ENCODE measurements around the genes C19orf12, ZNF507 and GPATCH1.

- PRO-cap = no peak
Measured at GRCh38 chr19:29685337-29685602, 20.0 kb downstream of the PLEKHF1 start.

GRCh38 chr19:29714912-29716019 is at the start of gene C19orf12:
Gene C19orf12 (minus strand): TSS chr19:29715261.
- PRO-cap = bidirectional peak, plus-strand start at chr19:29715313, minus-strand start at chr19:29715201

DNA sequence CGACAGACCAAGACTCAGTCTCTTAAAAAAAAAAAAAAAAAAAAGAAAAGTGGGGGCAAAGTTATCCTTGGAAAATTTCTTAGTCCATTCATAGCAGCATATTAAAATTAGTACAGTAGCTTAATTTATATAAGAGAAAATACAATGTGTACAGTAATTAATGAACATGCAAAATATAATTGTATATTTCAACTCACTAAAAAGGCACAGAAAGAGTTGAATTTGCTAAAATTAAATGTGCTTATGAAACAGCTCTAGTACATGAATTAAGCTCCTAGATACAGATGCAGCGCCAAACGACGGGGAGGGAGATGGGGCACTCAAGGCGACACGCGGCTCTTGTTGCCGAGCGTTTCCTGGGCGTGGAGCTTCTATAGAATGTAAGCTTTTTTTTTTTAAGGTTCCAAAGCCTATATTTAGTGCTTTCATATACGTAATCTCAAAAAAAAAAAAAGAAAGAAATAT is 408 bp upstream of the URI1 start:
- PRO-cap = no peak

GRCh38 chr19:30008921-30009439 is 66.9 kb downstream of the URI1 start:
- PRO-cap = no peak

- PRO-cap = no peak
Measured at GRCh38 chr19:30226436-30226925, 145.7 kb upstream of the ZNF536 start.

- PRO-cap = no peak
Measured at GRCh38 chr19:30228585-30228928, 143.6 kb upstream of the ZNF536 start.

GRCh38 chr19:30235940-30236516 is 136.2 kb upstream of the ZNF536 start:
- PRO-cap = no peak

GRCh38 chr19:30360477-30360736 is 11.8 kb upstream of the ZNF536 start:
- PRO-cap = no peak

DNA sequence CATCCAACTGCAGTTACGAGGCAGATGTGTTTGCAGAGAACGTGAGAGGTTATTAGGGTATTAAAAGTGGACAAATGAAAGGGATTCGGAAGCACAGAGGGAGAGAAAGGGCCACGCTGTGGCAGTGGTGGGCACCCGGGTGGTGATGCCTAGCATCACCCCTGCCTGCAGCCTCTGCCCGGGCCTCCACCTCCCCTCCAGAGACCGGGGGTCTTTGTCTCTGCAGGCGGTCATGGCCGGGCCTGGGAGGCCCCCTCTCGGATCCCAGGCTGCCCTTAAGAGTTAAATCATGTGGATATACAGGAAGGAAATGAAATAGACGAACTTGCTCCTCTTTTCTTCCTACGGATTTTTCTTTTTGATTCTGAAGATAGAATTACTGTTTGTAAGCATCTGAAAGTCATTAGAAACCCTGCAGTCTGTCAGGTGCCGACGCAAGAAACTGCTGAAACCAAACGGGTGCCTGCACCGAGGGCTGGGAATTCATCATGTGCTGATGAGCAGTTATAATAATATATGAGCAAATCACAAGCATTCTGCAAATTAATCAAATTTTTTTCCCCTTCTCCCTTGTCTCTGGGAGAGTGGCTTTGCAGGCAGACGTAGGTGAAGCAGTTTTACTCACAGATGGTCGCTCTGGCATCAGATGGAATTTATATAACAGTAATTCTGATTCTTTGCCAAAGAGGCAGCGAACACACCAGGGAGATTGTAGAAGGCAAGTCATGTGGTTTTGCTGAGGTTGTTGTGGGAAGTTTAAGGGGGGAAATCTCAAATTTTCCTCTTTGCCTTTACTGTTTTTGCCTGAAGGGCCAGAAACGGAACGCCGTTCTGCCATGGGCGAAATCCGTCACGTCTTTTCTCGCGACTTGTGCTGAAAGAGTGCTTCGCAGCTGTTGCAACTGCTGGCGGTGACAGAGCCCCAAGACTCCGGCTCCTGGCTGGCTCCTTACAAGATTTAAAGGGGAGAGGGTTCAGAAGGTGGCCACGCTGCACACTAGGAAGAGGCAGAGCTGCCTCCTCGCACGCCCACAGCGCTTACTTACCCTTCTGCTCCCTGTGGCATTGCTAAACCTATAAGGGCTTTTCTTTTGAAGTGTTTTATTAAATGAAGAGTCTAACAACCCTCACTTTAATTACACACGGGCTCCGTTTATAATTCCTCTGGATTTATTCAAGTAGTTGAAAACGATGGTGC is 320.0 kb downstream of the ZNF536 start:
- PRO-cap = no peak

DNA sequence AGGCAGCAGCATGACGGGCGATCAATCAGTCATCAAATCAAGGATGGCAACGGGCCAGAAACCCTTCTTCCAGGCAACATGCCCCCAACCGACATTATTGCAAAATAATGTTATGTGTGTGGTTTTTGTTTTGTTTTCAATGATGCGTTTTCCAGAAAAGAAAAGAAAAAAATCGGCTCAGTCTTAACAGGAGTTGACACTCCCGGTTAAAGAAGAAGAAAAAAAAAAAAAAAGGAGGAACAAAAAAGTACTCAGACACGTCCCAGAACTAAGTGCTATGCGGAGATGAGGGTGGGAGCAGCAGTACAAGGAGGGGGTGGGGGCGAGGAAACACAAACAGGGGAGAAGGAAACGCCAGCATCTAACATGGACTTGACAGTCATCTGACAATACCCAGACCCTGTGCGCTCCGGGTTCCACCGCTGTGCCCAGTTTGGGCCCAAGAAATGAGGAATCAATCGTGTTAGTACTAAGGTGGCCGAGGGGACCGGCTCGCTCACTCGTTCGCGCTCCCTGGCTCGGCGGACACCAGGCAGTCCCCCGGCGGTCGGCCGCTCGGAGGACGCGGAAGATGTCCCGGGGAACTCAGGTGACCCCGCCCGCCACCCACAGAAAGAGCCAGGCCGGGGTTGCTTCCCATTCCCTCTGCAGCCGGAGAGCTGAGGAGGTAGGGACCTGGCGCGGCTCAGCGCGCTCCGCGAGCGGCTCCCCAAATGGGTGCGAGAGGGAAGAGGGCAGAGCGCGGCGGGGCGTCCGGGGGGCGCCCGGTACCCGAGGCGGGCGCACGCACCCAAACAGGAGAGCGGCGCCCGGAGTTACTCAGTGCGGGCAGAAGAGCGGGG is 764 bp downstream of the TSHZ3 start:
- PRO-cap = no peak

DNA sequence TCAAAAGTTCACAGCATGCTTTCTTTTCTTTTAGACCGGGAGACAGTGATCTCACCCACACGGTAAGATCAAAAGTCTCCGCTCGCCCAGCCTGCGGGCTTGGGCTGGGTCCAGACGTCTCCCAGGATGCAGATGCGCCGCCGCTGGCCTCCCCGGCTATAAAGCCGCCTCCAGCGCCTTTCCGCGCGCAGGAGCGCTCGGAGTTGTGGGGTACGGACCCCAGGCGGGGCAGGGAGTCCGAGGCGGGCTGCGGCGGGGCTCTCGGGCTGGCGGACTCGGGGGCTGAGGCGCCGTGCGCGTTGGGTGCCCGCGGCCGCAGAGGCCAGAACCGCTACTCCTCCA is 2.0 kb upstream of the TSHZ3 start:
- PRO-cap = no peak

DNA sequence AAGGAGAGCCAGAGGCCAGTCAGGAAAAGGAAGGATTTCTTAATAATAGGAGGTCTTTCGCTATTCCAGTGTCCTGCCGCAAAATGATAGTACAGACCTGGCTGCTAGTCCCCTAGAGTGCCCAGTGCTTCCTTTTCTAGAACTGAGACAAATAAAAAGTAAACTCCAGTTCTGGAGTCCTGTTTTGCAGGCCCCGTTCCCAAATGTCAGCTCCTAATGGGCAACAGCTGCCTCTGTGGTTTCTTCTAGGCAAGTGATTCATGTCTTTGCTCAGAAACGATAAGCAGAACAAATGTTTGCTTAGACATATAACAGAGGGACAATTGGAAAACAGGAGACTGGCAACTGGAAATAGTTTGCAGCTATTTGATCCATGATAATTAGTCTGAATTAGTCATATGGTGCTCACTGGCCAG is 29.0 kb upstream of the TSHZ3 start:
- PRO-cap = no peak

DNA sequence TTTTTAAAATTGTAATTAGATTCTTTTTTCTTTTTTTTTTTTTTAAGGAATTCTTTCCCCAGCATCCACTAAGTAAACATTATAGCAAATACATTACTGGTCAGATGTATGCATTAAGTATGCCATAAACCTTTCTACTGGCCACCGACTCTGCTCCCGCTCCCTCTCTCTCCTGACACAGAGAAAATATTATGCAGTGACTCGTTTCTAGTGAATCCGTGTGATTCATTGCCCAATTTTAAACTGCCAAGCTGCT is 368.7 kb upstream of the TSHZ3 start:
- PRO-cap = no peak

GRCh38 chr19:31803354-31803603 is 454.0 kb upstream of the TSHZ3 start:
- PRO-cap = no peak

DNA sequence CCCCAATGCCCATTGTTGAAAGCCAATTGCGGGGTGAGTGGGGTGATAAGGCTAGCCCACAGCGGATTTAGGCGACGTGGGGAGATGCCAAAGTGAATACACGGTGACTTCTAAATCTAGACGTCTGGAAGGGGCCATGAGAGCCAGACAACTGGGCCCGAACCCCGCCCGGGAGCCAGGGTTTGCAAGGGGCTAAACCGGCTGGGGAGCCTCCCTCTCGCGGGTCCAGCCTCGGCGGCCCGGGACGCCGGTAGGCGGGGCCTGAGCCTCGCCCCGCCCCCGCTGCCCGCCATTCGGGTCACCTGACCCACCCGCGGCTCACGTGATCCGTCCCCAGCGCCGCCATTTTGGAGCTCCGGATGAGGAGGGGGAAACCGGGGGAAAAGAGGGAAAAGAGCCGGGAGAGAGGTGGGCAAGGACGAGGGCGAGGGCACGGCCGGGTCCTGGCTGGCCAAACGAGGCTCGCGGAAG is at the start of gene ZNF507:
Gene ZNF507, plus strand, starts transcription at position 321 of the 471 bp plus-strand sequence.
- PRO-cap = unidirectional peak, plus-strand start at position 336 of the sequence

GRCh38 chr19:32699935-32700284 is 8.3 kb downstream of the NUDT19 start:
- PRO-cap = no peak

GRCh38 chr19:32924216-32924881 is 47.4 kb downstream of the CEP89 start:
- PRO-cap = no peak

- PRO-cap = no peak
Measured at GRCh38 chr19:33039055-33039206, 25.8 kb downstream of the RHPN2 start.

GRCh38 chr19:33048752-33049767 is 15.6 kb downstream of the RHPN2 start:
- PRO-cap = no peak

- PRO-cap = bidirectional peak, plus-strand start at chr19:33081181, minus-strand start at chr19:33081109
Measured at GRCh38 chr19:33080532-33081966, at the start of gene GPATCH1. Gene GPATCH1 (plus strand): TSS chr19:33081181.